ENCODE results near the genes TECRL and GNRHR.

GRCh38 chr4:55896610-55897045, 43.2 kb downstream of the EXOC1 start:
- PRO-cap, 3 experiments: no peak in any of the 3 experiments

GRCh38 chr4:55999311-55999754, 49.6 kb upstream of the CRACD start:
- PRO-cap, 3 experiments: no peak in any of the 3 experiments

DNA sequence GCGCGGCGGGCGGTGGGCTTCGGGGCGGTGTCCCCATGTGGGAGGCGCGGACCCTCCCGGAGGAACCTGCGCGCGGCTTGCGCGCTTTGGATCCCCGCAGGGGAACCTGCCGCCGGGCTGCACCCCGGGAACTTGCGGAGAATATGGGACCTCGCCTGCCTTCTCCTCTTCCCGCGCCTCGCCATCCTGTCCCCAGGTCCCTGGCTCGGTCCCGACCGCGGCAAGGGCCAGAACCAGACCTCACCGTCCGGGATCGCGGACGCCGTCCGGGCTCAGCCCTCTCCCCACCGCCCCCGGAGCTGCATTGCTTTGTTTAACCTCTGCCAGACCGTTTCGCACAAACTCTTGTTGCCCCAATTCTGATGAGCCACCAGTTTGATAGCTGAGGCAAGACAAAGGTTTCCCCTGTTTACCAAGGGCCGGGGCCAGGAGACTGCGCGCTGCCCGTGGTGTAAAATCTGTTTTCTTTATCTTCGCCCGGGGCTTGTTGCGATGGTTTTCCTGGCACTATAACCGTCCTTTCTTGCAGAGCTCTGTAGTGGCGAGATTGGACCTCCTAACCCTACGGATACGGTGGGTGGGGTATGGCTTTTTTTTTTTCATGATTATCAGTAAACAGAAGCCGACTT, 656 bp downstream of the CRACD start:
- PRO-cap, 3 experiments: peak in 1 of 3 experiments; most common minus-strand start position 465 of the sequence (in 1)

DNA sequence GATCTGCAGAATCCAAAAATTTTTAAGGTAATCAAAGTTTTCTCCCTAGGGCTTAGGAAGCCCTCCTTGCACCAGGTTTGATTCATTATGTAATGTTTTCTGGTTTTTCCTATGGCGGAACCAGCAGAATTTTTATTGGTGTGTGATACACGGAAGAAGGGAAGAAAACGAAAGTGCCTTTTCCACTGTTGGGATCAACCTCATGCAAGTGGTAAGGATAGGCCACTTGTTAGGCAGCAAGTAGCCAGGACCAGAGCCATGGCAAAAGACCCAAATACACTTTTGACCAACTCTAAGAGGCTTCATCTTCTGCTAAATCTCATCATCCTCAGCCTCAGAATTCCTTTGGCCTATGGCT, 21.3 kb downstream of the PPAT start:
- PRO-cap, 3 experiments: no peak in any of the 3 experiments

- PRO-cap, 3 experiments: no peak in any of the 3 experiments
Observed at GRCh38 chr4:56490289-56490929, 15.2 kb upstream of the ARL9 start.

- PRO-cap, 3 experiments: peak in 2 of 3 experiments; most common plus-strand start chr4:56655289 (in 2); most common minus-strand start chr4:56655293 (in 2)
Observed at GRCh38 chr4:56655170-56655596, 25.9 kb downstream of the HOPX start.

DNA sequence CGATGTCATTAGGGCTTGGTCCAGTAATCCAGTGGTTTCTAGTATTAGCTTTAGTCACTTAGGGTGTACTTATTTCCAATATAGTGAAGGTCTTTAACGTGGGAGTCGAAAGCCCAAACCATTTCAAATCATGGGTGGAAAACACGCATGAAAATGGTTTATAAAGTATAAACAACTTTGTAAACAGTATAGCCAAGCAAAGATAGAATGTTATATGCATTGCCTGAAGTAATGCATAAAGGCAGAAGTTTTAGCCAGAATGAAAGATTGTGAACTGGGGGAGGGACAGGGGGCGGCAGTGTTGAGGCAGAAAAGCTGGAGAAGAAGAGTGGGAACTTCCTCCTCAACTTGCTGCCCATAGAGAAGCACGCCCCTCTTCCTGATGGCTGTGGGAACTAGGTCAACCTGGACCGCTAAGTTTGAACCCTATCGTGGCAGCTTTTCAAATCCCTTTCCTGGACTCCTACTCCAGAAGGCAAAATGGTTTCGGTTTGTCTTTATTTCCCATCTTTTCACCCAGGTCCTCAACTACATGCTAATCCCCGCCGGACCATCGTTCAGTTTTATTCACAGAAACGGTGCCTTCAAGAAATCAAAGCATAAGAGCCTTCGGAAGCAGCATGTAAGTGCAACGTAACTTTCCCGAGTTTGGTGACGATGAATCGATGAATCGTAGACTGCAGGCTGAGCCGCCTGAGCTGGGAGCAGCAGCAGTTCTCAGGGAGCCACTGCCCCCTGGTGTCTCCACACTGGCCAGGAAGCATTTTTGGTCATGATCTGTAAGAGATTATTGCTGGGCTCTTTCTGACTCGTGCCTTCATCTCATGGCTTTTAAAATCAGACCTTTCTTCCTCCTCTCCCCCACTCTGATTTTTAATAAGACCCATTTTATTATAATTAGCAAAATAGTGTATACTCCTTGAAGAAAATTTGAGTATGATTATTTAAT, 21.6 kb downstream of the SPINK2 start:
- PRO-cap, 3 experiments: peak in 1 of 3 experiments; most common minus-strand start position 565 of the sequence (in 1)

DNA sequence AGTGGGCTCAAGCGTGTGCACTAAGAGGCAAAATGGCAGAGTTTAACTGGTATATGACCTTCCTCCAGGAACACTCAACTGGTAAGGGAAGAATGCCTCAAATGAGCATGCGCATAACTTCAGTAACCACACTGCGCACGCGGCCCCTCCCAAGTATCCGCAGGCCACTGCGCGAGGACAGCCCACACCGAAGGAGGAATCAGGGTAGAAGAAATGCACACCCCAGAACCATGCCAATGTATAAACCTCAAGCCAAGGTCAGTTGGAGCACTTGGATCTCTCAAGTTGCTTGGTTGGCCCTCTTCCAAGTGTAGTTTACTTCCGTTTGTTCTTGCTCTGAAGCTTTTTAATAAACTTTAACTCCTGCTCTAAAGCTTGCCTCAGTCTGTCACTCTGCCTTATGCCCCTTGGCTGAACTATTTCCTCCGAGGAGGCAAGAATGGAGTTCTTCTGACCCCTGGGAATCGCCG, 21.9 kb upstream of the SPINK2 start:
- PRO-cap, 3 experiments: no peak in any of the 3 experiments

DNA sequence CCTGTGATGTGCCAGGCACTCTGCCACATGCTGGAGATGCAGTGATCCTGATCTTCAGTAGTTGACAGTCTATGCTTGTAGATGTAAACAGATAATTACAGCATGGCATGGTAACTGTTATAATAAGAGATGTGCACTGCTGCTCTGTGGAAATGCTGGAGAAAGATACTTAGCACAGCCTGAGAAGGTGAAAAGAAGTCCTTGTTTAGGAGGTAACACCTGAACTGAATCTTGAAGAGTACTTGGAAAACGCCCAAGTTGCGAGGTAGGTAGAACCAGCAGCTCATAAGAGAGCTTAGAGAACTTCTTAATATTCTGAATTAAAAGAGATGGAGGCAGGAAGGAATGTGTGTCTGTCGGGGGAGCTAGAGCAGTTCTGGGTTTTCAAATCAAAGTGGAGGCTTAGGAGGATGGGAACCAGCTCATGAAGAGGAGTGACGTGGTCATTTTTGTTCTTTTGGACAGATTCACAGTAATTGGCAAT, 29.9 kb downstream of the POLR2B start:
- PRO-cap, 3 experiments: no peak in any of the 3 experiments

GRCh38 chr4:57101858-57102834, 8.0 kb downstream of the IGFBP7 start:
- PRO-cap, 3 experiments: peak in 1 of 3 experiments; most common plus-strand start chr4:57102261 (in 1); most common minus-strand start chr4:57101974 (in 1)

DNA sequence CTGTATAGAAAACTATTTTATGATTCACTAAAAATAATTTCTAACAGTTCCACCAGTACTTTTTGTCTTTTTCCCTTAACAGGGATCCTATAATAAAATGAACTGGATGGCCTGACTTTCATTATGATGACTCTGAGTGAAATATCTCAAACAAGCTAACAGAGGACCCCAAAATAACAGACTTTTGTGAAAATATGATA, 643.4 kb upstream of the ADGRL3 start:
- PRO-cap, 3 experiments: no peak in any of the 3 experiments

DNA sequence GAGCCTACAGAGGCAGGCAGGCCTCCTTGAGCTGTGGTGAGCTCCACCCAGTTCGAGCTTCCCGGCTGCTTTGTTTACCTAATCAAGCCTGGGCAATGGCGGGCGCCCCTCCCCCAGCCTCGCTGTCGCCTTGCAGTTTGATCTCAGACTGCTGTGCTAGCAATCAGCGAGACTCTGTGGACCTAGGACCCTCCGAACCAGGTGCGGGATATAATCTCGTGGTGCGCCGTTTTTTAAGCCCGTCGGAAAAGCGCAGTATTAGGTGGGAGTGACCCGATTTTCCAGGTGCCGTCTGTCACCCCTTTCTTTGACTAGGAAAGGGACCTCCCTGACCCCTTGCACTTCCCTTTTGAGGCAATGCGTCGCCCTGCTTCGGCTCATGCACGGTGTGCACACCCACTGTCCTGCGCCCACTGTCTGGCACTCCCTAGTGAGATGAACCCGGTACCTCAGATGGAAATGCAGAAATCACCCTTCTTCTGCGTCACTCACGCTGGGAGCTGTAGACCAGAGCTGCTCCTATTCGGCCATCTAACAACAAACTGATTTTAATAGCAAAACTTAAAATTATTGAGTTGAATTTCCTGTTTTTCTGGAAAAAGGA, 363.3 kb upstream of the ADGRL3 start:
- PRO-cap, 3 experiments: no peak in any of the 3 experiments

DNA sequence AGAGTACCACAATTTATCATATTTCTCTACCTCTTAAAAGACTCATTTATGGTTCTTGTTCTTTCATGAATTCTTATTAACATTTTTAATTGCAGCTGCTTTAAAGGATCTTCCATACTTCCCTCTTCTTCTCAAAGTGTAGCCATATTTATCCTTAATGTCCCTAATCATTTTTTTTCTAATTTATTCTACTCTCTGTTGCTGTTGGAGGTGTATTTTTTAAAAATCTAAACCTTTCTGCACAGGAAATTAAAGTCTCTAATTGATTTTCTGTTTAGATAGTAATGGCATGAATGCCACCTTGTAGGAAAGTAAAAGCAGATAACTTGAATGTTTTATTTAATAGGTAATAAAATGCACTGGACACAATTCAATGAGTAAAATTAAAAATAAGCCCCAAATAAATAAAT, 342.2 kb upstream of the ADGRL3 start:
- PRO-cap, 3 experiments: peak in 3 of 3 experiments; most common minus-strand start position 289 of the sequence (in 3)

- PRO-cap, 3 experiments: no peak in any of the 3 experiments
Observed at GRCh38 chr4:61200817-61201177, 671 bp downstream of the ADGRL3 start.

DNA sequence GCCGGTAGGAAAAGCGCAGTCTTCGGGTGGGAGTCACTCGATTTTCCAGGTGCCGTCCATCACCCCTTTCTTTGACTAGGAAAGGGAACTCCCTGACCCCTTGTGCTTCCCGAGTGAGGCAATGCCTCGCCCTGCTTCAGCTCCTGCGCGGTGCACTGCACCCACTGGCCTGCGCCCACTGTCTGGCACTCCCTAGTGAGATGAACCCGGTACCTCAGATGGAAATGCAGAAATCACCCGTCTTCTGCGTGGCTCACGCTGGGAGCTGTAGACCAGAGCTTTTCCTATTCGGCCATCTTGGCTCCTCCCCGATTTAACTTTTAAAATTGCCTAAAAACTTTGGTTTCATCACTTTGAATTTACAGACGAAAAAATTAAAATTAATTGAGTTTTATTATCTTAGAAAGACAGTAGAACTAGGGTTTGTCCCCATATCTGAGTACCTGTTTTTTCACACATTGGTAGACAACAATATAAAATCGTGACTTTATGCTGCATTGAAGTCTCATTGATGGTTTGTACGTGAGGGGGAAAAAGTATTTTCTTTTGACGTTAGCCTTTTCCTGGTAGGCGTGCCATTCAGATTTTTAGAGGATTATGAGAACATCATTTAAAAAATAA, 447.0 kb downstream of the ADGRL3 start:
- PRO-cap, 3 experiments: no peak in any of the 3 experiments

DNA sequence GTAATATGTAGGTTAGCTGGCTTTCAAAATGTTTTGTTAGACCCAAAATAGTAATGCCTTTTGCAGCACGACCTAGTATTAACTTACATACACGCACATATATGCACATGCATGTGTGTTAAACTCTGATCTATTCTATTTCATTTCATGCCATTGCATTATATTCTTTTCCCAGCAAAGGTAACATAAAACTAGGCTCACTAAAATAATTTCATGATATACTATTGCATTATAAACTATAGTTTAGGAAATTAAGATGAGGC, 1236.9 kb downstream of the ADGRL3 start:
- PRO-cap, 3 experiments: peak in 2 of 3 experiments; most common minus-strand start position 79 of the sequence (in 2)

DNA sequence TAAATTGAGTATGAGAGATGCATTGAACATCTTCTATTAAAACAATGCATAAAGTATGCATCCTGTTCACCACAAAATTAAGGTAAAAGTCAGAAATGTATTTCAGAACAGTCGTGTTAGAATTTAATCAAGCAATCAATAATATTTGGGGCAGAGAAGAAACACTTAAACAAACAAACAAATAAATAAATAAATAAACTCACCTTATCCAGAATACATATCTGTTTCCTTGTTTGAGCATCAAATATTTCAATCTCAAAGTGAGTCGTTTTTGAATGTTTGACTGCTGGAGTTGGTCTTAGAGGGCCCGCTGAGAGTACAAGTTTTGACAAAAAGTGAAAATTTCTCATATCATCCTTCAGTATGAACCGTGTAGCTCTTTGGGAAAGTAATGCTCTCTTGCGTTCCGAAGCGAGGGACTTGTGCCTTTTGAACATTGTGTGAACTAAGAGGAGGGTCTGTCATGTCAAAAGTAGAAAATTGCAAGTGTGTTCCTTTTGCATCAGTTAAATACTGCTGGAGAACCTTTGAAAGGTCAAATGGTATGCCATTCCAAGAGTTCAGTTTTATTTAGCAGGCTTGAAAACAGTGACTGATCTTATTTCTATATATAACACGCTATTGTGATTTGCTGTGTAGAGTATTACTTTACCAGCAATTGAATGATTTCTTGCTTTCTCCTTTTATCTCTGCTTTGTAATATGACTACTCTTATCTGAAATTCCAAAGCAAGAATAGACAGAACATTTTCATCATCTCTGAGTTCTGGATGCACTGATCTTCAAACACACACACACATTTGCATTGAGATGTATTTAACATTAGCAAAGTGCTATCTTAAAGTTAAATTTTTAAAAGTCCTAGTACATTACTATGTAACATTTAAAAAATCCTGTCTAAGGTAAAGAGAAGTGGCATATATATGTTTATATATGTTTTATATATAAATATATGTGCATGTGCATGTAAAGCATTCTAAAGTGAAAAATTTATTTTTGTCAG, at the start of gene TECRL:
TECRL (minus strand) TSS at position 536 of the 1,002 bp plus-strand sequence.
- PRO-cap, 3 experiments: no peak in any of the 3 experiments

GRCh38 chr4:67453743-67454373, 91.4 kb downstream of the CENPC start:
- PRO-cap, 3 experiments: no peak in any of the 3 experiments

- PRO-cap, 3 experiments: peak in 1 of 3 experiments; most common plus-strand start chr4:67700240 (in 1)
Observed at GRCh38 chr4:67699530-67700347, 1.2 kb downstream of the UBA6 start.

- PRO-cap, 3 experiments: no peak in any of the 3 experiments
Observed at GRCh38 chr4:67754160-67754659, at the start of gene GNRHR. Gene GNRHR, minus strand, starts transcription at chr4:67754388.